NCI-H460 (cell line): ENCODE measurements around a stretch of chr6.

DNA sequence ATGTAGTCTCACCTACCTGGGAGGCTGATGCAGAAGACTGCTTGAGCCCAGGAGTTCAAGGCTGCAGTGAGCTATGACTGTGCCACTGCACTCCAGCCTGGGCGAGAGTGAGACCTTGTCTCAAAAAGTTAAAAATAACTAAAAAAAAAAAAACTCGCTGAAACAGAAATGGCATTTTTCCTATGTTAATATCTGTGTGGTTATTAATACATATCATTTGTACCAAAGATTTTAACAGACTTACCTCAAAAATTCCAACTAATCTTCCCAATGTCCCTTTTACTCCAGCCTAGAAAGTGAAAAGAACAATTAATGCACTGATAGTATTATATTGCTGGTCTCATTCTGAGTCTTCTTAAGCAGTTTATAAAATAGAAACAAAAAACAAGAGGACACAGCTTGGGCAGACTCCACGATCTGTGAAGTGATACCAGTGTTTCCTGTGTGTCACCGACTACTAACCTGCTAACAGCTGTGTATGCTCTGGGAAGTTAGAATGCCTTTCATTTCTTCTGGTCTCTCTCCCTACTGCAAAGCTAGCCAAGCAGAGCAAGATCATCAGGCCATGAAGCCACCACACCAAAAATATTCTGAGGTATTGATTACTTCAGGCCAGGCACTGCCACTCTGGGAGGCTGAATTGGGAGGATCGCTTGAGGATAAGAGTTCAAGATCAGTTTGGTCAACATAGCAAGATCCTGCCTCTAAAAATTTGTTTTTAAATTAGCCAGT, 46.8 kb upstream of the SMIM29 start:
RAMPAGE:
- cytosol, long total RNA, result no peak
- long total RNA, result no peak
- nucleus, long total RNA, result no peak

RAMPAGE:
- cytosol, long total RNA, result no peak
- long total RNA, result no peak
- nucleus, long total RNA, result no peak
Measured at GRCh38 chr6:34298842-34299146, 50.0 kb upstream of the SMIM29 start.

DNA sequence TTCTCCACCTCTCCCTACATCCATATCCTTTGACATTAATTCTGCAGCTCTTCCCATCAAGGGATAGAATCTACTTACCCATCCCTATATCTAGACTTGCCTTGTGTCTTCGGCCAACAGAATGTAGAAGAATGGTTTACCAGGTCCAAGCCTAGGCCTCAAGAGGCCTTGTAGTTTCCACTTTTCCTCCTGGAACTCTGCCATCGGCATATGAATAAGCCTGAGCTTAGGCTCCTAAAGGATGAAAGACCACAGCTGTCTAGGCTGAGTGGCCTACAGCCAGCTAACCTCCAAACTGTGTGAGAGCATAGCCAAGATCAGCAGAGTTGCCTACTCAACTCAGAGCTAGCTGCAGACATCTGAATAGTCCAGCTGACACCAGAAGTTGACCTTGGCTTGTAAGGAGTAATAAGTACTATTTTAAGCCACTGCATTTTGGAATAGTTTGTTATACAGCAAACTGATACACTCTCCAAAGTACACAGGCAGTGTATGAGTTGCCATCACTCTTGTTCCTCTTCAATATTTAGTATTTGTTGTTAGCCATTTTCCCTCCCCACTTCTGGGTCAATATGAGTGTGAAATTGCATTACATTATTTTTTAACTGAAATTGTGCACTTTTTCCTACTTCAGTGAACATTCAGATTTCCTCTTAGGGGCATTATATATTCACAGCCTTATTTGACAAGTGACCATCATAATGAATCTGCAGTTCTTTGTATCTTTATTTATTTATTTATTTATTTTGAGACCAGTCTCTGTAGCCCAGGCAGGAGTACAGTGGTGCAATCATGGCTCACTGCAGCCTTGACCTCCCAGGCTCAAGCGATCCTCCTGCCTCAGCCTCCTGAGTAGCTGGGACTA, 52.7 kb upstream of the SMIM29 start:
RAMPAGE:
- cytosol, long total RNA, result no peak
- long total RNA, result no peak
- nucleus, long total RNA, result no peak

RAMPAGE:
- cytosol, long total RNA, result no peak
- long total RNA, result no peak
- nucleus, long total RNA, result no peak
Measured at GRCh38 chr6:34370184-34370873, 22.1 kb downstream of the NUDT3 start.

RAMPAGE:
- cytosol, long total RNA, result no peak
- long total RNA, result no peak
- nucleus, long total RNA, result no peak
Measured at GRCh38 chr6:34386255-34387227, 5.9 kb downstream of the NUDT3 start.

DNA sequence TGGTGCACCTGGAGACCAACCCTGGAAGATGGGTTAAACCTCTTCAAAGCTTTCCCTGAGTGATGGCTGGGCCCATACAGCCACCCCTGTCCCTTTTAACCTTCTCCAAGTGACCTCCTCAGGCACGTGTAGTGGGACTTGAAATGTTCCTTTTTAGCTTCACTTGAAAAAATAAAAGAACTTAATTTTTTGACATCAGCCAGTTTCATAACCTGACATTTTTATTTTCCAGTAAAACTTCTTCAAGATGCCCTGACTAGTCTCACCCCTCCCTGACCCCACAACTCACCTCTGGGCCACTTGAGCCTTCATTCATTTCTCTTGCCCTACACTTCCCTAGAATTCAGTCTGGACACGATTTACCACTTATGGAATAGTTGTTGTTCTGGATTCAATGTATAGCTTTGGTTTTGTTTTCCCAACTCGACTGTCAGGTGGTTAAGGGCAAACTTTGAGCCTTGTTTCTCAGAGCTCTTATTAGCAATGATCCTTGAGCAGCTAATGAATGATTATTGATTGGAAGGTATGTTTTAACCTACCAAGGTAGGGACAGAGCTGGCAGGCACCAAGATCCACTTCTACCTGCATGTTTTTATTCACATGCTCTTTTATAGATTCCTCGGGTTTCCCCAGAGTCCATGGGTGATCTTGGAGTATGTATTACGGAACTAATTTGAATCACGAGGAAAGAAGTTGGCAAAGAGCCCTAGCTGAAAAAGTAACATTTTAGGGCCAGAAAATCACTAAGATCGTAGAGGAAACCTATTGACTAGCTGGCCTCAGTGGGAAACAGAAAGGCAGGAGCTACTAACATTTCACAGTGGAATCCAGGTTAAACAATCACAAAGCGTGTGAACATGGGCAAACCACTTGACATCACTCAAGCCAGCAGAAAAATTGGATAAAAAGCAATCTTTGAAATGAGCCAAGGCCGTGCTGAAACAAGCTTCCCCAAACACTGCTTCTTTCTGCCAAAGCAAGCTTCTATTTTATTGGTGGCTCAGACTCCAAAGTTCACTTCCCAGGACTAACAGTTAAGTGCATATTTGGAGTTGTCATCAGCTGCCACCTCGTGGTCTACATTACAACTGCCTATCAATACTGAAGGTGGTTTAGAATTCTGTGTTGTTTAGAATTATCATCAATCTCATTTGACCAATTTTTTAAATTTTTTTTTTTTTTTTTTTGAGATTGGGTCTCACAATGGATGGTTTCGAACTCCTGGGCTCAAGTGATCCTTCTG, 11.1 kb downstream of the RPS10 start:
RAMPAGE:
- cytosol, long total RNA, result no peak
- long total RNA, result no peak
- nucleus, long total RNA, result no peak

DNA sequence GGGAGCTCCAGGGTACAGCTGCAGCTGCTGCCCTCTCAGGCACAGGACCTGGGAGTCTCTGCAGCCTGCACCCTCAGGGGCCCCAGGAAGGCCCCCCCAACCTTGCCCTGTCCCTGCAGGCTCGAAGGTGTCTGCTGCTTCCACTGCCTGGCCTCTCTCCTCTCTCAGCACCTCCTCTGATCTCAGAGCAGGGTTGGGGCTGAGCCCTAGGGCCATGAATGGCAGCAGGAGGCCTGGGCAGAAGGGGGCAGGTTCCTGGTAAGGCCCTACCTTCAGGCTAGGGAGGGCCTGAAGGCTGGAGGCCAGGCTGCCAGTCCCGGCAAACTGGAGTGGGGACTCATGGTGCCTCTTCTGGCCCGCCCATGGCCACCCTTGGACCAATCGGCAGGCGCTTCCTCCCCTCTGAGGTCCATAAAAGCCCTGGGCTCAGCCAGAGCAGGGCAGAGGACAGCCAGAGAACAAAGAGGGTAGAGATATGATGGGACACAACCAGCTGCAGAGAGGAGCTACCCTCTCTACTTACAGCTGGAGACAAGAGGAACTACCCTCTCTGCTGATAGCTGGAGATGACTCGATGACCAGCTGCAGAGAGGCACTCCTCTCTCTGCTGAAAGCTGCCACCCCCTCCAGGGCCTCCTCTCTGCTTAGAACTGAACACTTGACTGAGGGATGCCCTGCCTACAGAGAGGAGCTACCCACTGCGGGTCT, 7.8 kb upstream of the PACSIN1 start:
RAMPAGE:
- cytosol, long total RNA, result no peak
- long total RNA, result no peak
- nucleus, long total RNA, result no peak

DNA sequence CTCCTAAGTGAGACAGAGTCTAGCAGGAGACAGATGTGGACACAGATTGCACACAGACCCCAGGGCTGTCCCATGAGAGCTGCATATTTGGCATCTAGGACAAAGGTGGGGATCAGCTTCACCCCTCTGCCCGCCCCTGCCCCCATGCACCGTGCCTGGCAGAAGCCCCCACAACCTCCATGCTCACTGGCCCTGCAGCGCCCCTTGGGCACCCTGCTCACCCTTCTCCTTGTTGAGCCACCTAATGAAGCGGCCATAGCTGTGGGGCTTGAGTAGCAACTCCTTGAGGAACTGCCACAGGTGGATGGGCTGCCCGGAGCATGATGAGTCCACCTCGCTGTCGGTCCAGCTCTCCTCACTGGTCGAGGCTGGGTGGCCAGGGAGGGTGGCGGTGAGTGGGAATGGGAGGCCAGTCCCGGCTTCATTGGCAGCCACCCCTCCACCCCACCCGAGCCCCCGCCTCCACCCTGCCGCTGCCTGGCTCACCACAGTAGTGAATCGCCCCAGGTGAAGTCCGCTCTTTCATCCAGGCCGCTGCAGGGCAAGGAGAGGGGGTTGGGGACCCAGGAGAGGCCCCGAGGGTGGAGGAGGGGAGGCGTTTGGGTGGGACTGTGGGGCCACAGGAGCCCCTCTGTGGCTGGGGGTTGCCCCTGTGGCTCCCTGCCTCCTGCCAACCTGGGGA, 17.0 kb downstream of the SPDEF start:
RAMPAGE:
- cytosol, long total RNA, result no peak
- long total RNA, result no peak
- nucleus, long total RNA, result no peak

DNA sequence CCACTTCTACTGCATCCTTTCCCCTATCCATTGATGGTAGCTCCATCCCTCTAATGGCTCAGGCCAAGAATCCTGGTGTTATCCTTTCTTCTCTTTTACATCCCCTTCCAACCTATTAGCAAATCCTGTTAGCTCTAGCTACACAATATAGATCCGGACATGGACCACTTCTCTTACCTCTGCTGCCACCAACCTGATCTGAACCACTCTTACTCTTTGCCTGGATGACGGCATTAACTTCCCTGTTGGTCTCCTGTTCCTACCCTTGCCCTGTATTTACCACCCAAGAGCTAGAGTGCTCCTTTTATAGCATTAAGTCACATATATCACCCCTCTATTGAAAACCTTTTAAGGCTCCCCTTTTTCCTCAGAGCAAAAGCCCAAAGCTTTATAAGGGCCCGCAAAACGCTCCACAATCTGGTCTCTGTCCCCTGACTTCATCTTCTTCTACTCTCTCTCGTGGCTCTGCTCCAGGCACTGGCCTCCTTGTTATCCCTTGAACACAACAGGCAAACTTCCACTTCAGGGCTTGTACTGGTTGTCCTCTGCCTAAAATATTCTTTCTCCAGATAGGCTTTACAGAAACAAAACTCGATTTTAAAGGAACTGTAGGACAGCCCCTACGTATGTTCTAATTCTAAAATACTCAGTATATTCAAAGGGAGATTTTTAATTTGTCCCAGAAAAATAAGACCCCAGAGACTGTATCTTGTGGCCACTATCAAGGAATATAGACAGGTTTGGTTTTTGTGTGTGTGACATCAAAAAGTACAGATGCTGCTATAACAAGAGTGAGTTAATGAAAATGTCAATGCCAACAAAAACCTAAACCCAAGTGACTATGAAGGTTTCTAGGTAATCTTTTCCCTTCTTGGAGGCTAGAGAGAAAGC, 43.9 kb upstream of the SPDEF start:
RAMPAGE:
- cytosol, long total RNA, result no peak
- long total RNA, result no peak
- nucleus, long total RNA, result no peak

RAMPAGE:
- cytosol, long total RNA, result no peak
- long total RNA, result no peak
- nucleus, long total RNA, result no peak
Measured at GRCh38 chr6:34601651-34602202, 45.6 kb upstream of the SPDEF start.

DNA sequence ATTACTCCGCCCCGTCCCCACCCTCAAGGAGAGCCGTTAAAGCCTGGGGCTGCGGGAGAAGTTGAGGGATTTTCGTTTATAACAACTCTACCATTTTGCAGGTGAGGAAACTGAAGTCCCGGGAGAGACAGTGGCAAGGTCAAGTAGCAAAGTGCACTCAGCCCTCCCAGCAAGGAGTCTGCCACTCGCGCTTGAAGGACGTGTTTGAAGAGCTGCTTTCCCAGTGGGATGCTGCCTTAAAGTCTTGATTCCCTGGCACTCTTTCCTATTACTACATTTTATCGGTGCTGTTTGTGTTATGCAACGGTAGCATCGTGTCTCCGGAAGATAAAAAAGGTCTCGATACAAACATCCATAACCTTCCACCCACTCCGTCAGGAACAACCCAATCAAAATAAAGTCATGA, 494 bp upstream of the ILRUN start:
RAMPAGE:
- cytosol, long total RNA, result no peak
- long total RNA, result no peak
- nucleus, long total RNA, result no peak

DNA sequence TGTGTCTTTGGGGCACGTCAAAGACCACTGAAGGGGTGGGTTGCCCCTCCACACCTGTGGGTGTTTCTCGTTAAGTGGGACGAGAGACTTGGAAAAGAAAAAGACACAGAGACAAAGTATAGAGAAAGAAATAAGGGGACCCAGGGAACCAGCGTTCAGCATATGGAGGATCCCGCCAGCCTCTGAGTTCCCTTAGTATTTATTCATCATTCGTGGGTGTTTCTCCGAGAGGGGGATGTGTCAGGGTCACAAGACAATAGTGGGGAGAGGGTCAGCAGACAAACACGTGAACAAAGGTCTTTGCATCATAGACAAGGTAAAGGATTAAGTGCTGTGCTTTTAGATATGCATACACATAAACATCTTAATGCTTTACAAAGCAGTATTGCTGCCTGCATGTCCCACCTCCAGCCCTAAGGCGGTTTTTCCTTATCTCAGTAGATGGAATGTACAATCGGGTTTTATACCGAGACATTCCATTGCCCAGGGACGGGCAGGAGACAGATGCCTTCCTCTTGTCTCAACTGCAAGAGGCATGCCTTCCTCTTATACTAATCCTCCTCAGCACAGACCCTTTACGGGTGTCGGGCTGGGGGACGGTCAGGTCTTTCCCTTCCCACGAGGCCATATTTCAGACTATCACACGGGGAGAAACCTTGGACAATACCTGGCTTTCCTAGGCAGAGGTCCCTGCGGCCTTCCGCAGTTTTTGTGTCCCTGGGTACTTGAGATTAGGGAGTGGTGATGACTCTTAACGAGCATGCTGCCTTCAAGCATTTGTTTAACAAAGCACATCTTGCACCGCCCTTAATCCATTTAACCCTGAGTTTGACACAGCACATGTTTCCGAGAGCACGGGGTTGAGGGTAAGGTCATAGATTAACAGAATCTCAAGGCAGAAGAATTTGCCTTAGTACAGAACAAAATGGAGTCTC, 23.1 kb upstream of the ILRUN start:
RAMPAGE:
- cytosol, long total RNA, result no peak
- long total RNA, result no peak
- nucleus, long total RNA, result no peak

DNA sequence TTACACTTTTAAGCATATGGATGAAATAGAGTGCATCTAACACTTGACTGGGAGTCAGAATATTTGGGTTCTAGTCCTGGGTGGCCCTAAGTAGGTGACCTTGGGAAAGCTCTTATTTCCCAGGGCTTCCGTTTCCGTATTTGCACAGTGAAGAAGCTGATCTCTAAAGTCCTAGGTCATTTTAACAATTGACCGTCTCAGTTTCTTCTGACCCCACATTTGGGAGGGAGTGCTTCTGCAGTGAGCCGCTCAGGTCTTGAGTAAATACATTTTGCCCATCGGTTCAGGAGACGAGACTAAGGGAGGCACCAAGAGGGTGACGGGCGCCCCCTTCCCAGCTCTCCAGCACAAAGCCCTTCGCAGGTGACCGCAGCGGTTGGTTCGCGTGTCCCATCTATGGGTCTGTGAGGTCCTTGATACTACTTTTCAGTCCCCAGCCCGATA, 609 bp upstream of the BLTP3A start:
RAMPAGE:
- cytosol, long total RNA, result no peak
- long total RNA, result no peak
- nucleus, long total RNA, result no peak

DNA sequence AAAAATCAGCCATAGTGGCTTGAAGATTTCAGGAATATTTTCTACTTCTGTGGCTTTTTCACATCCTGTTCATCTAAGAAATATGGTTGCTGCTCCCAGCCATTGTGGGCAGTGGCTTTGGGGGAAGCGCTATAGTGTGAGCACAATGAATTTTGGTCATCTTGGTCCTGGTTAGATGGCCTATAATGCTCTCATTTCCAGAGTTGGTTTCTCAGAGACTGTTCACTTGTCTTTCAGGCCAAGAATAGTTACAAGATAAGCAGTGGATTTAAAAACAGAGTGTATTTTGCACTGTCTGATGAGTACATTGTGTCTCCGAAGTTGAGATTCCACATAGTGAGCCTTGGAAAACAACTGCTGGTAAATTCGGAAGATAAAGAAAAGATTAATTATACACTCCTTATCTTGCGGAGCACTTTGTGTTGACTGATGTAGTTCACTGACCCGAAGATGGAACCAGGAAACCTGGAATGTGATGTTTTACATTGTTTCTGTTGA, 50.8 kb downstream of the ANKS1A start:
RAMPAGE:
- cytosol, long total RNA, result no peak
- long total RNA, result no peak
- nucleus, long total RNA, result no peak

DNA sequence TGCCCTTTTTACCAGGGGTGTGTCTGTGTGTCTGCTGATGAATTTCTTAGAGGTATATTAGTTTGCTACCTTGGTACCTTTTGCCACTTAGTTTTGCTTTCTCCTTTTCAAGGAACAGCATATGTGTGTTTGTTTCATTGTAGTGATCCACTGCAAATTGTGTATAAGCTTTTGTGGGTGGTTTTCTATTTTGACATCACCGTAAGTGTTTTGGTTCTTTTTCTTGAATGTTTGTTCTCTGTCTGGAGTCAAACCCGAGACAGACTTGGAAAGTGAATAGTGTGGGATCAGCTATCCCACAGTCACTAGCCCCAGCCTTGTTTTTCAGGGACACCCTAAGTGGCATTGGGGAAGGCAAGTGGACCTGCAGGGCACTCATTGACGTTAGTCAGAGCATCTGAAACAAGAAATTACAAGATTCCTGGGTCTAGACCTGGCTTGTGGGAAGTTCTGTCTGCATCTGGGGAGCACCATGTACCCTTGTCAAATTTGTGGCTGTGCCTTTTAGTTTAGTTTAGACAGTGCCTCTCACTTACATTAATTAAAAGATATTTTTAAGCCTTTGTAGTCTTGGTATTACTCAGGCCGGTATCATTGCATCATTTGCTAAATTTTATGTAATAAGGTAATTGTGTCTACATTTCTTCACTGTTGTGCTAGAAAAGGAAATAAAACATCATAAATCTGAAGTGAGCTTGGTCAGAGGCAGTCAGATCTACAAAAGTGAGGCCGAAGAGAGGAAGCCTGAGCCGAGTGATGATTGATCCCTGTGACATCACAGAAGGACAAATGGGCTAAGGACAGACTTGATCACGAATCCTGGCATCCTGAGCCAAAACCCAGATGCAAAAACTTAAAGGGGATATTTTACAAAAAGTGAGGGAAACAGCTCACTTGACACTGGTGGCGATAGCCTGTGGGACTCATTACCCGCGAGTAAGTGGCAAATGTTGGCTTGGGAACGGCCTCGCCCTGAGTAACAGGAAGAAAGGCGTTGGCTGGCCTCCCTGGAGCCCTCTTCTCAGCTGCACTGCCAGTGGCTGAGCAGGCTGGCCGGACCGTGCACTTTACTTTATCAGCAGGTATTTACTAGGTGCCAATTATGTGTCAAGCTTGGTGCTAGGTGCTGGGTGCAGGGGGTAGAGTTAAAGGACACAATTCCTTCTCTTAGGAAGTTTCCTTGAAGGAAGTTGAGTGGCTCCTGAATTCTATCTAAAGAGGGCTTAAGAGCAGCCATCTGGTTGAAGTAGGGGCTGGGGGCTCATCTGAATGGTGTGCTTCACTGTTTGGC, 106.6 kb downstream of the TCP11 start:
RAMPAGE:
- cytosol, long total RNA, result no peak
- long total RNA, result no peak
- nucleus, long total RNA, result no peak

DNA sequence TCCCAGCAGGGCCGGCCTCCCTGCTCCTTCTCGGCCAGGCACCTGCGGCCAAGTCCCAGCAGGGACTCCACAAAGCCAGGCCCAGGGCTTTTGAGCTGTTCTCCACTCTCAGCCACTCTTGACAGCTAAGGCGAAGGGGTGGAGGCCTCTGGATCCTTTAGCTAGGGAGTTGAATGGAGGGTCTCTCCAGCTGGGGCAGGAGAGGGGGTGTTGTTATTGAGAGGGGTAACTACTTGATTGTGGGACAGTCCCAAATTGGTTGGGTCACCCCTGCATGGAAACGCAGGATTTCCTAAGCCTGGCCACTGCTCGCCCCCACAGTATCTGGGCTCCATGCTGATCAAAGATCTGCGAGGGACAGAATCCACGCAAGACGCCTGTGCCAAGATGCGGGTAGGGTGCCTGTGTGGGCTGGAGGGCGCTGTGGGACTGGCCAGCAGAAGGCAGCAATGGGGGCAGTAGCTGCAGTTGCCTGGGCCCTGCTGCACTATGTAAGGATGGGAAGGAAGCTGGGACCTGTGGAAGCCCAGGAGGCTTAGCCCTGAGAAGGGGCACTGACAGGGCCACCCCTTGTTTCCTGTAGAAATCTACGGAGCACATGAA, 58.2 kb downstream of the TCP11 start:
RAMPAGE:
- cytosol, long total RNA, result no peak
- long total RNA, result no peak
- nucleus, long total RNA, result no peak

RAMPAGE:
- cytosol, long total RNA, result no peak
- long total RNA, result no peak
- nucleus, long total RNA, result no peak
Measured at GRCh38 chr6:35161968-35162594, 20.9 kb upstream of the TCP11 start.

GRCh38 chr6:35346504-35347288, 4.3 kb downstream of the PPARD start:
RAMPAGE:
- cytosol, long total RNA, result no peak
- long total RNA, result no peak
- nucleus, long total RNA, result no peak

GRCh38 chr6:35360808-35361405, 18.5 kb downstream of the PPARD start:
RAMPAGE:
- cytosol, long total RNA, result no peak
- long total RNA, result no peak
- nucleus, long total RNA, result no peak

DNA sequence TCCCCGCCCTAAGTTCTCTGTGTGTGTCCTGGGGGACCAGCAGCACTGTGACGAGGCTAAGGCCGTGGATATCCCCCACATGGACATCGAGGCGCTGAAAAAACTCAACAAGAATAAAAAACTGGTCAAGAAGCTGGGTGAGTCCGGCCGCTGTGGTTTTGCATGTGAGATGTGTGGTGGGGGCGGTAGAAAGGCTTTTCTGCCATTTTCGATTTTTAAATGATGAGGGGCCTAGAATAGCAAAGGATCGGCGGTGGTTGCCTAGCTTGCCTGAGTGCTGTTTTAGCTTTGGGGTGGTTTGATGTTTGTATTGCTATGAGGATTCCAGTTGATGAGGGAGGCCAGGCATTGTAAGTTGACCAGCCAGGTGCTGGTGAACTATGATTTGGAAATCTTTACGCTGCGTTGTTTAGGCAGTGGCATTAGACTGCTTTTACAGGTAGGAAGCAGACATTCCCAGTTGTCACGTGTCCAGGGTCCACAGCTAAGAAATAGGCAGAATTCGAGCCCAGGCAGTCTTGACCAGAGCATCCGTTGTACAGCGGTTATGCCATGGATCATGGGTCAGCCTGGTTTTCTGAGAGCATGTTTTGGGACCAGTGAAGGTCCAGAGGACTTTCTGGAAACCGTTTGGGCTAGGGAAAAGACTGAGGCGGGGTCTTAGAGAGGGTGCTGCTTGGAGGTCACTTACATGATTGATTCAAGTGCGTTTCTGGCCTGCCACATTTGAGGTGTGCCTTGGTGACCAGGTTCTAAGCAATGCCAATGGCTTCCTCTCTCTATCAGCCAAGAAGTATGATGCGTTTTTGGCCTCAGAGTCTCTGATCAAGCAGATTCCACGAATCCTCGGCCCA, 1.4 kb downstream of the RPL10A start:
RAMPAGE:
- cytosol, long total RNA, result no peak
- long total RNA, result no peak
- nucleus, long total RNA, result no peak